Camera-type eye (tissue), 1 donor: ENCODE measurements around the gene FAM50B.

GRCh38 chr6:2860861-2862016 is 19.6 kb upstream of the SERPINB1 start:
- RAMPAGE, long total RNA: no peak

DNA sequence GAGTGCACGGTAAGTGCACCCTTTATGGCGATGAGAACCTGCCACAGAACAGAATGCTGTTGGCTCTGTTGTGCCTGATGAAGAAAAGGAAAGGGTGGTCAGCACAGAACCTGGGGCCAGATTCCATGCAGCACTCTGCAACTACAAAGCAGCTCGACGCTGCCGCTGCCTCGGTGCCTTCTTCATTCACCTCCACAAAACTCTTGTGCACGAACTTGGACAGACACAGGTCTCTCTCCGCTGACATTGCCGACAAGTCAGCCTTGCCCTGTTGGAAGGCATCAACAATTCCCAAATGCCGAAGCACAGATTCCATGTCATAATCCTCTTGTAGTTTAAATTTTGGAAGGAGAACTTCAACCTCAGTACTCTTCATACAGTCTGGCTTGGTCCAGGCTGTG is 13.0 kb downstream of the SERPINB9 start:
- RAMPAGE, long total RNA: no peak

DNA sequence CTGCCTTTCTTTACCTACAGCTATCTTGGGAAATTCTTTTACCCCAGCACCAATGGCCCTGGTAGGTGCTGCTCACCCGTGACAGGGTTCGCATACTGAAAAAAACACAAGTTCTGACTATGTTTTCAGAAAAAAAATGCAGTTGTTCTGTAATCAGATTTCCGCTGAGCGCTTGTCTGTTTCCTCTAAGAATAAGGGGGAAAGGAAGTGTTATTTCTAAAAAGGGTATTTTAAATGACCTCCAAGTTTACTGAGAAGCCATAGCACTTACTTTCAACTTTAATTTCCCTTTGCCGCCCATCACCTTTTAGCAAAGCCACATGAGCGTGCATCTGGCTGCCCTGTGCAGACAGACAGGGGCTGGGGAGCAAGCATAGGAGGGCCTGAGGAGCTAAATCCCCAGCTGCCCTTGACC is 28.1 kb downstream of the SERPINB6 start:
- RAMPAGE, long total RNA: no peak

DNA sequence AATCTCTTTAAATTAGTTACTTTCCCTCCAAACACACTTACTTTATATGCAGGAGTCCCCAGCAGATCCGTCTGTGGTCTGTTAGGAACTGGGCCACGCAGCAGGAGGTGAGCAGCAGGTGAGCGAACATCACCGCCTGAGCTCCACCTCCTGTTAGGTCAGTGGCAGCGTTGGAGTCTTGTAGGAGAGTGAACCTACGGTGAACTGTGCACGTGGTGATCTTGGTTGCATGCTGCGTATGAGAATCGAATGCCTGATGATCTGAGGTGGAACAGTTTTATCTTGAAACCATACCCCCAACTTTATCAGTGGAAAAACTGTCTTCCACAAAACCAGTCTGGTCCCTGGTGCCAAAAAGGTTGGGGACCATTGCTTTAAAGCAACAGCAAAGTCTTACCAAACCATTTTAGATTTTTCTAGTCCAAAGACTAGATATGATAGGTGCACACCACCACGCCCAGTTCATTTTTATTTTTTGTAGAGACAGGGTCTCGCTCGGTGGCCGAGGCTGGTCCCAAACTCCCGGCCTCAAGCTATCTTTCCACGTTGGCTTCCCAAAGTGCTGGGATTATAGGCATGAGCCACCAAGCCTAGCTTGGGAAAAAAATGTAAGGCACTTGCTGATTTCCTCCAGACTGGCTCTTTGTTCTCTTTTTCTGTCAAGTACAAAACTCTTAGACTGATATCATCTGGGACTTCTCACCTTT is 4.9 kb downstream of the SERPINB6 start:
- RAMPAGE, long total RNA: no peak

- RAMPAGE, long total RNA: no peak
Observed at GRCh38 chr6:2976443-2976860, 5.1 kb upstream of the SERPINB6 start.

GRCh38 chr6:2986506-2987253 is 13.0 kb upstream of the NQO2 start:
- RAMPAGE, long total RNA: no peak

- RAMPAGE, long total RNA: no peak
Observed at GRCh38 chr6:3022135-3022617, 22.5 kb downstream of the NQO2 start.

DNA sequence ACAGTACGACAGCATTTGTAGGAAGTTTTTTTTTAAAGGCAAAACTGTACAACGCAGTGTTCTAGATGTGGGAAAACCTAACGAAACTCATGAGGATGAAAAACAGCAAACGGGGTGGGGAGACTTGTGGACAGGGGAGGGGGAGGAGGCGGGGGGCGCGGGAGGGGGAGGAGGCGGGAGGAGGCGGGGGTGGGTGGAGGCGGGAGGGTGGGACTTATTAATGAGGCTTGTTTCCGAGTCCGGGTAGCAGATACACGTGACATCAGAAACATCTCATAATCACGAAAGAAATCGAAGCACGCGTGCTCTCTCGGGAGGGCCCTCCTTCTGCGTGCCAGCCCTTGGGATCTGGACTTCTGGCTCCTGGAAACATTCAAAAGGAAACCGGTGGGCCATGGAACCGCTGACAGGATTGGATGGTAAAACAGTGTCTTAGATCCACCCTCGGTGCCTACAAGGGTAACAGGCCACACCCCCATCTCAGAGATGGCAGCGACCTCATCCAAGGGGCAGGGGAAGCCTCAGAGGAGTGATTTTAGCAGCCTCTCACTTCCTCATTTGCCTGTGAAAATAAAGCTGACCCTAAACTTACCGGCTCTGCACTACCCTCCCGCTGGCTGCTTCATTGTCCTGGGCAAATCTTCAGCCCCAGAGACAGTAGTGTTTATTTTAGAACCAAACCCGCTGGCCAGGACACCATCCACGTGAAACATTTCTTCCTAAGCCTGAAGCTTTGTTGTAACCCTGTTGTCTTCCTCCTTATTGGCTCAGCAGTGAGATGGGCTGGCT is 97.4 kb downstream of the PSMG4 start:
- RAMPAGE, long total RNA: no peak

GRCh38 chr6:3364357-3364927 is 92.4 kb downstream of the SLC22A23 start:
- RAMPAGE, long total RNA: no peak

- RAMPAGE, long total RNA: no peak
Observed at GRCh38 chr6:3385596-3386155, 71.2 kb downstream of the SLC22A23 start.

DNA sequence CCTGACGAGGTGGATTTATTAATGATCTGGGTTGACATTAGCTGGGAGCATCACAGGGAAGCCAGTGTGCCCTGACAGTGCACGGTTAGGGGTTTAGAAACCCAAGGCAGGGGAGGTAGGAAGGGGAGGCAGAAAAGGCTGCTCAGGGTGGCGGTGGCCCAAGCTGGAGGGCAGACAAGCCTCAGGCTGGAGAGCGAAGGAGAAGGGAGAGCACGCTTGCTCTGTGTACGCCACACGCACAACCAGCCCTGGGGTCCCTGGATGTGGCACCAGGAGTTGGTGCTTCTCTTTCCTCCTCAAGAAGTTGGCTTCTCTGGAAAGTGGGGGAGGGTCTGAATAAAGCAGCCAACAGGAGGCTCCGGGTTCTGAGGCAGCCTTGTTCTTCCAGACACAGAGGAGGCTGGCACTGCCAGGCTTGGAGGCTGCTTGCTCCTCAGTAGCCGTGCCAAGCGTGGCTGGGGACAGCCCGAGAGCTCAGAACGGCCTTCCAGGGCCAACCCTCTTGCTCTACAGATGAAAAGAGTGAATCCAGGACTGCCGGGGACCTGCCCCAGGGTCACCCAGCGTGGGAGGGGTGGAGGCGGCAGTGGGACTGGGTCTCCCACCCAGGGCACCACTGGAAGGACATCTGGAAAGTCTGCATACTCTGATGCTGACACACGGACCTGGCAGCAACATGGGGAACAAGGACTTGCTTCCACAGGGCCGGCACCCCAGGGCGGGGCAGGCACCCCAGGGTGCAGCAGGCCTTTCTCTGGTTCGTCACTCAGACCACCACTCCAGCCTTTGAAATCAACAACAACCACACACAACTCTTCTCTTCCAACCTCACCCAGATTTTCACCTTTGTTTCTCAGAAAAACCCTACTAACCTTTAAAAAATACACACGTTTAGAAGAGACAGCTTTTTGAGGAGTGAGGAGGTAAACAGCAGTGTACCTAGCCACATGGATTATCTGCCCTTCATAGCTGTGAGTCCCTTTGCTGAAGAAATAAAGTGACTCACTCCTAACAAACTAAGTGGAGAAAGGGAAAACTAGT is 70.4 kb downstream of the SLC22A23 start:
- RAMPAGE, long total RNA: no peak

- RAMPAGE, long total RNA: no peak
Observed at GRCh38 chr6:3405511-3406162, 51.2 kb downstream of the SLC22A23 start.

- RAMPAGE, long total RNA: no peak
Observed at GRCh38 chr6:3406255-3407263, 50.3 kb downstream of the SLC22A23 start.

- RAMPAGE, long total RNA: no peak
Observed at GRCh38 chr6:3409752-3410360, 47.0 kb downstream of the SLC22A23 start.

- RAMPAGE, long total RNA: no peak
Observed at GRCh38 chr6:3422058-3422480, 34.8 kb downstream of the SLC22A23 start.

DNA sequence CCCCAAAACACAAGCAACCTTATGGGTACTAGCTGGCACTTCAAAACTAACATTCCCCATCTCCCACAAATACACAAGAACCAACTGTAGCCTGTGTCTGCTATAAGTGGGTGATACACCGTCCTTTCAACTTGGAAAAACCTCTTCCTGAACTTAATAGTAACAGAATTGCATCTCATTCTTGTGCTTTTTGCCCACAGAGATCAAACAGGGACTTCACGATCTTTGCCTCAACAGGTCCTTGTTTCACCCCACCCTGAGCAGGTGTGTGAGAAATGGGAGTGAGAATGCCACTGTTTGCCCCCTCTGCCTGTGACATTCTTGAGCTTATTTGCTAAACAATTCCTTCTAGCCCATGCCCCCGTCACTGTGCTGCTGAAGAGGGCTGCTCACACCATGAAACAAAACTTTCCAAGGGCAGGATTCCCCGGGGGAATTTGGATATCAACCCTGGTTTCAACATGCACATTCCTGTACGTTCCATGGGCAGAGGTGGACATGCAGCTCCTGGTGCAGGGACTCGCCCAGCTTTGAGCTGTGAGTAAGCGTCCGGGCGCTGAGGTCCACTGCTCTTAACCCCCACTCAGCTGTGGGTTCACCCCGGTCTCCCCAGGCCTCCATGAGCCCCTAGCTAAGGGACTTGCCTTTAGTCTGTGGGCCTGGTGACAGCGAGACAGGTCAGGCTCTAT is 70.0 kb upstream of the SLC22A23 start:
- RAMPAGE, long total RNA: no peak

DNA sequence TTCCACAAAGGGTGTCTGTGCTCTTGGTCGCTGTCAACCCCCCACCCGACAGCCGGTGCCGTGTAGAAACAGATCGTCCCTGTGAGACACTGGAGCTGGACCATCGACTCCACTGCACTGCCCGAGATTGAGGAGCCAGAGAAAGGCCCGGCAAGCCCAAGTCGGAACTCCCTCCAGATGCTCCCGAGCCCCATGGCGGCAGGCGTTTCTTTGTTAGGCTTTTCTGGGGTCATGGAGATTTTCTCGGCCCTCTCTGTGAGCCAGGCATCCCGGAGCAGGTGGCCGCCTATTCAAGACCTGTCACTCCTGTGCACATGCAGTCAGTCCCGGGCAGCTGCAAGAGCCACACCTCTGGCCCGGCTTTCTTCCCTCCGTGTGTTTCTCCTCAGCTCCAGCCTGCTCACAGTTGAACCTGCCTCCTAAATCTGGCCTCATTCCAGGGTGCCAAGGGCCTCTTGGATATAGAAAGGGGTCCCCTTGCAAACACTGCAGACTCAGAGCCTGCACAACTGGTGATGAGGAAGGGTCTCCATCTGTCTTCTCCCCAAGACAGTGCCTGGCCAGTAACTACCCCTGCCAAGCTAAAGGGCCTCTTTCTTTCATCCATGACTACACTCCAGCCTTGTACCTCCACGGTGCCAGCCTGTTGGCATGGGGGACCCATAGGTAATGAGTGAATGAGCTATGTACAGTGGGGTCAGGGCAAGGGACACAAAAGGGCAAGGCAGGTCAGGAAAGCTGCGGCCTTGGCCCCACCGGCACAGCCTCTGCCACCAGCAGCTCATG is 25.7 kb downstream of the PXDC1 start:
- RAMPAGE, long total RNA: no peak

DNA sequence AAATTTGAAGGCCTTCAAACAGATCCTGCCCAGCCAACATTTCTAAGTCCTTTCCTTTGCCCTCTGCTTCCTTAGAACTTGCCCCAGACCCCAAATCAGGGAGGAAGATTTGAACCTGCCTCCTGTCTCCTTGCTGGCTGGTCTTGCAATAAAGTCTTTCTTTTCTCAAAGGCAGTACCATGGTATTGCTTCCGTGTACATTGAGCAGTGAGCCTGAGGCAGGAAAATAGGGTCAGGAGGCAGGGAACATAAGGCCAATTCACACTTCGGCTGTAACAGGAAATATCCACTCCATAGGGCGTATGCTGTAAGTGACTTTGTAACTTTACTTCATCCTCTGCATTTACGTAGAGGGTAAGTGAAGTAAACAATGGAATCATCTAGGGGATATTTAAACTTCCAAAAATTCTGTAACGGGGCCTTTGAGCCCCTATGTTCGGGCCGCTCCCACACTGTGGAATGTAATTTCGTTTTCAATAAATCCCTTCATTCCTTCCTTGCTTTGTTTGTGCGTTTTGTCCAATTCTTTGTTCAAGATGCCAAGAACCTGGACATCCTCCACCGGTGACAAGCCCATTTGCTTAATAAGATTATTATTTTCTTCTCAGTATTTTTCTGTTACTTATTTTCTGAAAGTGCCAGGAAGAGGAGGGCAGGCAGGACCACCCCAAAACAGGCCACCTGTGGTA is 2.0 kb upstream of the PXDC1 start:
- RAMPAGE, long total RNA: no peak

DNA sequence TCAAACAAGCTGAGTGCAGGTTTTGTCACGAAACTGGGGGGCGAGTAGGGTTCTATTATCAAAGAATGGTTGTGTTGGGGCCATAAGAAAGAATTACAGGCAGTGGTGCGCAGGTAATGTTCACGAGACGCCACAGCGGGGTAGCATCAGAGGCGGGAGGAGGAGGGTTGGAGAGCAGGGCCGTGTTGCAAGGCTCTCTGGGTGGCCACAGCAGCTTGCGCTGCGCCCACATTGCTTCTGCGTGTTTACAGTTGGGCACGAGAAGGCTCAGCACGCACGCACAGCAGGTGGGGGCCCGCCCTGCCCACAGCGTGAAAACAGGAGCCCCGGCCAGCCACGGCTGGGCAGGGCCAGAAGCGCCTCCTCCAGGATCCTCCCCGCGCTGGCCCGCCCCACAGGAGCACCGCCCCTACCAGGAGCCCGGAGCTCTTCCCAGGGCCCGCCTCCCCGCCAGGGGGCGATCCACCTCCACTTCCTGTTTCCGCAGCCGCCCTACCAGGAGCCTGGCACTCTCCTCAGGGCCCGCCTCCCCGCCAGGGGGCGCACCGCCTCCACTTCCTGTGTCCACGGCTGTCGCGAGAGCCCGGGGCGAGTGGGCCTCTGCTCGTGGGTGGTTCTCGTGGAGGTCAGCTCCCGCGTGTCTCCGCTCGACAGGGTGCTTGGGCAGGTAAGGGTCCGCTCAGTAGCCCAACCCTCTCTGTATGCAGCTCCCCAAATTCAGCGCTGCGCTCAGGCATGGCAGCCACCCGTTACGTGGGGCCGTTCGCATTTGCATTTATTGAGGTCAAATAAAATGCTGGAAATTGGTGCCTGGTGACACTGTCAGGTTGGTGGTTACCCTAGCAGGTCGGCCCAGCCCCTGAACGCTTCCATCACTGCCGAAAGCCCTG is at the start of gene FAM50B:
TSS of gene FAM50B (plus strand) at position 554 of the 890 bp plus-strand sequence.
- RAMPAGE, long total RNA: no peak

DNA sequence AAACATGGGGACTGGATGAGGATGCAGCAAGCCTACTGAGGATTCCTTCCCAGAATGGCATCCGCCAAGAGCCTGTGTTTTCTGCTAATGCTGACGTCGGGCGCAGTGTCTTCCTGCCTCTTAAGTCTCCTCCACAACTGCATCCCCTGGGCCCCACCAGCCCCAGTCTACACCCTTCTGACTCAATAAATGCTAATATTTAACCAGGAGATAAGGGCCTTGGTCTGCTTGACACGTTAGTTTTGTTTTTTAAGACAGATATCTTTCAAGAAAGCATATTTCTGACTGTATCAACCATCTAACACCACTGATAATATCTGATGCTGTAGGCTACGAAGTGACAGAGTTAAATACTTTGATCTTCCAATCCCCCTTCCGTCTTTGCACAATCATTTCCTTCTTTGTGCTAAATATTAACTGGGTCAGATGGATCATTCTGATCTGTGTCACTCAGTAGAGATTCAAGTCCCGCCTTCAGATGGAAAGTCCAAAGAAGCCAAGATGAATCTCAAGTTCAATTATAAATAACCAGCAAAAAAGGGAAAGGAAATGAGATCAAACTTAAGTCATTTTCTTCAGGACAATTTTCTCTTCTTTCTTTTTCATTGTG is 20.8 kb downstream of the FAM50B start:
- RAMPAGE, long total RNA: no peak